Sigmoid colon (tissue), 4 donors: Measurements from ENCODE around the genes ODR4 and KCNT2.

- PRO-cap = no peak
- RAMPAGE, long total RNA, 4 experiments = no peak in any of the 4 experiments
Measured at GRCh38 chr1:185412500-185413232, 95.6 kb upstream of the IVNS1ABP start.

GRCh38 chr1:185735349-185735966 lies 1.3 kb downstream of the HMCN1 start:
- PRO-cap = no peak
- RAMPAGE, long total RNA, 4 experiments = no peak in any of the 4 experiments

GRCh38 chr1:185741206-185742001 lies 7.2 kb downstream of the HMCN1 start:
- PRO-cap = no peak
- RAMPAGE, long total RNA, 4 experiments = no peak in any of the 4 experiments

GRCh38 chr1:186296625-186296936 lies 502 bp downstream of the PRG4 start:
- PRO-cap = no peak
- RAMPAGE, long total RNA, 4 experiments = no peak in any of the 4 experiments

DNA sequence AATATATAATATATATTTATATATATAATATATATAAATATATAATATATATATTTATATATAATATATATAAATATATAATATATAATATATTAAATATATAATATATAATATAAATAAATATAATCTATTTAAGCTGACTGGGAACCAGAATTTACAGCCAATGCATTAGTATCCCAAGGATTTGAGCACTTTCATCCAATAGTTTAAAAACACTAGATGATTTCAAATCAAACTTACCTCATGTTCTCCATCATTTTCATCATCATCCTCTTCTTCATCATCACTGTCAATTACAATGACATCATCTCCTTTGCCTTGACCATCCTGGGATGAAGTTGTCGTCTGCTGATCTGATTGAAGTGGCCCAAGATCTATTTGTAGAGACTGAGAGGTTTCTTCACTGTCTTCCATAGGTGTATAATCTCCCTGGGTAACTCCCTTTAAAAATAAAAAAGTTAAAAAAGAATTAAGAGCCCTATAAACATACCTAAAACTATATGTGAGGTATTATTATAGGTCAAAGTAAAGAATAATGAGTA lies 31.2 kb downstream of the PRG4 start:
- PRO-cap = no peak
- RAMPAGE, long total RNA, 4 experiments = no peak in any of the 4 experiments

GRCh38 chr1:186375642-186376474 lies at the start of gene ODR4:
ODR4 (plus strand) TSS chr1:186375838.
- PRO-cap = bidirectional peak, plus-strand start at chr1:186375805, minus-strand start at chr1:186375732
- RAMPAGE, long total RNA, 4 experiments = start-site peak on the plus strand in 4 of 4 experiments, at chr1:186375779-186375888 at its widest, 290 to 782 reads per replicate; start-site peak on the minus strand in 4 of 4 experiments, at chr1:186375658-186375705 at its widest, 54 to 102 reads per replicate

- PRO-cap = no peak
- RAMPAGE, long total RNA, 4 experiments = no peak in any of the 4 experiments
Measured at GRCh38 chr1:186956723-186956952, 127.9 kb downstream of the PLA2G4A start.

- PRO-cap = no peak
- RAMPAGE, long total RNA, 4 experiments = no peak in any of the 4 experiments
Measured at GRCh38 chr1:188377987-188378392, 1549.2 kb downstream of the PLA2G4A start.

DNA sequence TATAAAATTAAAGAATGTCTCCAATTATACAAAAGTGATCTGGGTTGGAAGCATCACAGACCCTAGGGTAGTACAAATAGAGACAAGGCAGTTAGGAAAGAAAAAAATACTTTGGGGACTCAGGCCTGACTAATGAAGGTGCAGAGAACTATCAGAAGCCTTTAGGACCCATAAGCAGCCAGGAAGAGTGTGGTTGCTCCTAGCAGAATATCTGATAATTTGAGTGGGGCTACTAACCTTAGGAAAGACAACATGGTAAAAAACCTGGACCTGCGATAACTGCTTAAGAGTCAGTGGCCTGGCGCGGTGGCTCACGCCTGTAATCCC lies 542.7 kb downstream of the BRINP3 start:
- PRO-cap = no peak
- RAMPAGE, long total RNA, 4 experiments = no peak in any of the 4 experiments

GRCh38 chr1:192812683-192813254 lies 3.9 kb downstream of the RGS2 start:
- PRO-cap = no peak
- RAMPAGE, long total RNA, 4 experiments = no peak in any of the 4 experiments

DNA sequence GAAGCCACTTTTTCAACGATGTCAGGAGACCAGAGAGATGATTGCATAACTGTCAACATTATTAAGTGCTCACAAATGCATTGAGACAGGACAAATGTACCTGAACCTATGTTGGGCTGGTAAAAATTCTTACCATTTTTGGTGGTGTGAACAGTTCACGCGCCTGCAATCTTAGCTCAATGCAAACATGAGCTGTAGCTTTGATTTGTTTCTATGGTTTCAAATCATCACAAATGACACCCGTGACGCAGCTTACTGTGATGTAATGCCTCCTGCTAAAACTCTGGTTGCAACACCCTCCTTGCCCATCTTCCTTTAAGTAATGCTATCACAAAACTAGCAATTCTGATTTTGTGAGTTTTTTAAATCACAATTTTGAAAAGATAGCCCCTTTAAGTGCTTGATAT lies 104.3 kb downstream of the UCHL5 start:
- PRO-cap = no peak
- RAMPAGE, long total RNA, 4 experiments = no peak in any of the 4 experiments

GRCh38 chr1:193472069-193472451 lies 285.6 kb upstream of the B3GALT2 start:
- PRO-cap = no peak
- RAMPAGE, long total RNA, 4 experiments = no peak in any of the 4 experiments

DNA sequence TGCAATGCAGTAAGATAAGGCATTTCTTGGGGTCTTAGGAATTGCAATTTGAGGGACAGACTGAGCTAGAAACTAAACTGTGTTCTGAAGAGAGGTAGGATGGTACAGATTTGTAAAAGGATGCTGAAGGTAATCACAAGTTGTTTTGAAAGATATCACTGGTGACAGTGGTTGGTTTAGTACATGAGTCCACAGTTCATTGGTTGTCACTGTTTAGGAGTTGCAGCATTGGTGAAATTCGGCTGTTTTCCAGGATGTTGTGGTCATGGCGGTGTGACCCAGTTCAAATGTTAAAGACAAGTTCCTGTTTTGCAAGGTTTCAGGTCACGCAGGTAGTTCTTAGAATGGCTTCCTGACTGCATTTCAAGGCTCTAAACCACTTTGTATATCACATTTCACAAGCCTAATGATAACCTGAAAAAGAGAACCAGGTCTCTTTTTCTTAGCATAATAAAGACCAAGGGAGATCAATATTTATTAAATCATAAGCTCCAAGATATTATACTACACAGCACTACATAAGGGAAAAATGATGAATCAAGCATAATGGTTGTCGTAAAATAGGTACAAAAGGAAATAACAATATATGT lies 292.9 kb upstream of the B3GALT2 start:
- PRO-cap = no peak
- RAMPAGE, long total RNA, 4 experiments = no peak in any of the 4 experiments

- PRO-cap = no peak
- RAMPAGE, long total RNA, 4 experiments = no peak in any of the 4 experiments
Measured at GRCh38 chr1:194069296-194069629, 882.9 kb upstream of the B3GALT2 start.

DNA sequence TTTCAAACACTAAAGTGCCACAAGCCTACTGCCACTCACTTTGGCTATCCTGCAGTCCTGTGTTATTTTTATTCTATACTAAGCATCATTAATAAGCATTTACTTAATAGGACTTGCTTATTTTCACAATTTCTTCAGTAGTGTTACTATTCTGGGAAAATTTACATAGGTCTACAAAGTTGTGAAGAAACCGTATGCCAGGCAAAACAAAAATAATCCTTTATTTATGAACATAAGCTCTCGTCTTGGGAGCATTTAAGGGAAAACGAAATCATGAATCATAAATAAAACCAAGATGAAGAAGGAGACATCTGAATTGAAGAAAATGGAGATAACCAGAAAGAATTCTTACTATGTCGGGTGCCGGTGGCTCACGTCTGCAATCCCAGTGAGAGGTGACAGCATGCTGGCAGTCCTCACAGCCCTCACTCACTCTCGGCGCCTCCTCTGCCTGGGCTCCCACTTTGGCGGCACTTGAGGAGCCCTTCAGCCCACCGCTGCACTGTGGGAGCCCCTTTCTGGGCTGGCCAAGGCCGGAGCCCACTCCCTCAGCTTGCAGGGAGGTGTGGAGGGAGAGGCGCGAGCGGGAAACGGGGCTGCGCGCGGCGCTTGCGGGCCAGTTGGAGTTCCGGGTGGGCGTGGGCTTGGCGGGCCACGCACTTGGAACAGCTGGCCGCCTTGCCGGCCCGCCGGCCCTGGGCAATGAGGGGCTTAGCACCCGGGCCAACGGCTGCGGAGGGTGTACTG lies 1672.3 kb upstream of the B3GALT2 start:
- PRO-cap = no peak
- RAMPAGE, long total RNA, 4 experiments = no peak in any of the 4 experiments

DNA sequence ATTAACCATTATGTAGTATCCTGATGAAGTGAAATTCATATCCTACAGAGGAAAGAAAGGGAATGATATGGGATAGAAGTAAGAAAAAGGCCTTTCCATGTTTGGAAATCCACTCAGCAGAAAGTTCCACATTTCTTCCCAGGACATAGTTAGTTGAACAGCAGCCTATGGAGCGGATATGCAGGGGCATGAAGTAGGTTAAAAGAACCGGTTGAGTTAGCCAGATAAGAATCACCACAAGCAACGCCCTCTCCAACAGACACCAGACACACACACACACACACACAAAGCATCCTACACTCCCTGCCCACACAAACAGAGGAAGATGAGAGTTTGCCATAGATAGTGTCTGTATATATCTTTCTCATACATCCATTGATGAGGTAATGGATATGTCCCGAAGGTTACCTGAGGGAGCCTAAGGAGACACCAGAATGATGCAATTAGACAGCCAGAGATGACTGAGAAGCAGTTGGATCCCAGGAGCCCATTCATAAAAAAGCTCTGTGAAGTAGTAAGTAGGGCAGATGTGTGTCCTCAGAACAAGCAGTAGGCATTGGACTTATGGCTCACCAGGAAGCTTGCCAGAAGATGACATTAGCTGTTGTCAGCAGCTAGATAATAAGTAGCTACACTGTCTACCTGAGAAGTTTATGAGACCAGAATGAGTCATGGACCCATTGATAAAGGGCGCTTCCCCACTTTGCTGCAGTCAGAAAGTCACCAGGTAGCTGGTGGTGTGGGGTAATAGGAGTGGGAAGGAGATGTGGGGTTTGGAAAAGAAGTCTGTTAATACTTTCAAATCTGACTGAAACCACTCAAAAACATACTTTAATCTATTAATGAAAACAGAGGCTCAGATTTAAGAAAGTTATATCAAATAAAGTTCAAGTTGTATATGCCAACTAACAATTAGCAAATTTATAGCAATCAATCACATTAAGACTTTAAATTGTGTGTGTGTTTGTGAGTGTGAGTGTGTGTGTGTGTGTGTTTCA lies 247.0 kb downstream of the KCNT2 start:
- PRO-cap = no peak
- RAMPAGE, long total RNA, 4 experiments = no peak in any of the 4 experiments

DNA sequence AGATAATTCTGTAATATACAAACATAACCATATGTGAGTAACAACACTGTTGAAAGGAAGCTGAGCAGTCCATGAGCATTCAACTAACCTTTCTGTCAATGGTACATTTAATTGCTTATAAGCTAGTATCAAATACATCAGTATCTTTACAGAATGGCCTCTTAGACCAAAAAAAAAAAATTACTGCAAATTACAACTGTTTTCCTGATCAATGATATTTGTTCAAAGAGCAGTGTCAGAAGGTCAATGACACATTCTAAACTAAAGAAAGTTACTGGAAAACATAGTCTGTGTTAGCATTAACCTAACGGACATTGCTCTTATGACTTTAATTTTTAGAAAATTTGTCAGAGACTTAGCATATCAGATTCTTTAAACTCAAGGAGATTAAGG lies 162.5 kb downstream of the KCNT2 start:
- PRO-cap = no peak
- RAMPAGE, long total RNA, 4 experiments = no peak in any of the 4 experiments

- PRO-cap = unidirectional peak, minus-strand start at chr1:196608891
- RAMPAGE, long total RNA, 4 experiments = start-site peak on the minus strand in 2 of 4 experiments, at chr1:196608411-196608905 at its widest, 15 to 22 reads per replicate
Measured at GRCh38 chr1:196608303-196609442, at the start of gene KCNT2. KCNT2 (minus strand) TSS chr1:196608440.

GRCh38 chr1:196786412-196787055 lies 11.9 kb downstream of the CFHR3 start:
- PRO-cap = no peak
- RAMPAGE, long total RNA, 4 experiments = no peak in any of the 4 experiments

DNA sequence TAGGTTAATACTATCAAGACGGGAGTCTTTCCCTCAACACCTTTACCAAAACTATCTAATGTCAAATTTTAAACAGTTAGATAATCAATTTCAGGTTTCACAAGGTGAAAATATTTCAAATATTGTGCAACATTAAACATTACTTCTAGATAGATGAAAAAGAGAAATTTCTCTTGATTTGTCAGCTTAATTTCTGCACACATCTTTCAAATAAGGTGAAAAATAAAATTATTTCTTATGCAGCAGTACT lies 3.8 kb downstream of the CFHR1 start:
- PRO-cap = no peak
- RAMPAGE, long total RNA, 4 experiments = no peak in any of the 4 experiments